Skeletal muscle tissue (tissue), 7 donors: ENCODE data around the genes DCD, TESPA1, OR6C1 and PA2G4.

GRCh38 chr12:54350352-54351074, 13.8 kb downstream of the GPR84 start:
- PRO-cap, 3 experiments = no peak in any of the 3 experiments
- RAMPAGE, long total RNA = no peak
- RRBS, 2 experiments = no CpG with 5 or more reads among the region's 5 CpGs

DNA sequence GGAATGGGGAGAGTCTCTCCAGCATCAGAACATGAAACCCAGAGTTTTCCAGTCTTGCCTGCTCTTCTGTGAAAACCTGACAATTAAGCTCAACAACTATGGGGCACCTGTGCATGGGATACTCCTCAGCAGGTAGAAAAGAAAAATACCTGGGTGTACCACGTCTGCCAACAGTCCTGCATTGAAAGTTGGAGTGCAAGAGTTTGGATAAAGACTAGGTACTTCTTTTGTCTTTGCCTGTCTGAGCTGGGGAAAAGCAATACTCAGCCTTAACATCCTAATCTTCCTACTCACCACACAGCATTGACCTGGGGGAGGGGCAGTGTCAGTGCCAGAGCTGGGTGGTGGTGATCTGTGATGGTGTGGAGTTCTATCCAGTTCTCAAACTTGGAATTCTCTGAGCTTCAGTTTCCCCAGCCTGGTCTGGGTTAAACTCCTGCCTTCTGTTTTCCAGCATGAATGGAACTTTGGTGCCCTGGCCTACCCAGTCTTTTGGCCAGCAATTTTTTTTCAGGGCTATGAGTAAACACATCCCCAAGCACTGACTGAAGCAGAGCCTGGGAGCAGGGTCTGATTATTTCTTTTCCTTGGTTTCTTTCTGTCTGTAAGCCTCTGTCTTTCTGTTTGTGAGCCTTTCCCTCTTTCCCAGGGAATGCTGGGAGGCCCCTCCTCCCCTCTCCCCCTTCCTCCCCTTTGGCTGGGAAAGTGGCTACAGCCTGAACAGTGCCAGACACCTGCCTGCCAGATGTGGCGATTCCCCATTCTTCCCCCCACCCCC, 11.4 kb downstream of the GPR84 start:
- PRO-cap, 3 experiments = no peak in any of the 3 experiments
- RAMPAGE, long total RNA = no peak
- RRBS, 2 experiments = no CpG with 5 or more reads among the region's 2 CpGs

- PRO-cap, 3 experiments = no peak in any of the 3 experiments
- RAMPAGE, long total RNA = no peak
- RRBS, 2 experiments = no CpG with 5 or more reads among the region's 3 CpGs
Observed at GRCh38 chr12:54395530-54396707, 11.4 kb upstream of the ZNF385A start.

DNA sequence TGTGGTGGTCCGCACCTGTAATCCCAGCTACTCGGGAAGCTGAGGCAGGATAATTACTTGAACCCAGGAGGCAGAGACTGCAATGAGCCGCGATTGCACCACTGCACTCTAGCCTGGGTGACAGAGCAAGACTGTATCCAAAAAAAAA, 1.1 kb upstream of the ITGA5 start:
- PRO-cap, 3 experiments = no peak in any of the 3 experiments
- RAMPAGE, long total RNA = no peak
- RRBS, 2 experiments = no CpG with 5 or more reads among the region's 4 CpGs

GRCh38 chr12:54423217-54423683, 4.2 kb upstream of the ITGA5 start:
- PRO-cap, 3 experiments = peak in 1 of 3 experiments; most common minus-strand start chr12:54423338 (in 1)
- RAMPAGE, long total RNA = no peak
- RRBS, 2 experiments = no CpG with 5 or more reads among the region's 7 CpGs

- PRO-cap, 3 experiments = no peak in any of the 3 experiments
- RAMPAGE, long total RNA = no peak
Observed at GRCh38 chr12:54648247-54648446, at the start of gene DCD. DCD (minus strand) TSS chr12:54648365.

DNA sequence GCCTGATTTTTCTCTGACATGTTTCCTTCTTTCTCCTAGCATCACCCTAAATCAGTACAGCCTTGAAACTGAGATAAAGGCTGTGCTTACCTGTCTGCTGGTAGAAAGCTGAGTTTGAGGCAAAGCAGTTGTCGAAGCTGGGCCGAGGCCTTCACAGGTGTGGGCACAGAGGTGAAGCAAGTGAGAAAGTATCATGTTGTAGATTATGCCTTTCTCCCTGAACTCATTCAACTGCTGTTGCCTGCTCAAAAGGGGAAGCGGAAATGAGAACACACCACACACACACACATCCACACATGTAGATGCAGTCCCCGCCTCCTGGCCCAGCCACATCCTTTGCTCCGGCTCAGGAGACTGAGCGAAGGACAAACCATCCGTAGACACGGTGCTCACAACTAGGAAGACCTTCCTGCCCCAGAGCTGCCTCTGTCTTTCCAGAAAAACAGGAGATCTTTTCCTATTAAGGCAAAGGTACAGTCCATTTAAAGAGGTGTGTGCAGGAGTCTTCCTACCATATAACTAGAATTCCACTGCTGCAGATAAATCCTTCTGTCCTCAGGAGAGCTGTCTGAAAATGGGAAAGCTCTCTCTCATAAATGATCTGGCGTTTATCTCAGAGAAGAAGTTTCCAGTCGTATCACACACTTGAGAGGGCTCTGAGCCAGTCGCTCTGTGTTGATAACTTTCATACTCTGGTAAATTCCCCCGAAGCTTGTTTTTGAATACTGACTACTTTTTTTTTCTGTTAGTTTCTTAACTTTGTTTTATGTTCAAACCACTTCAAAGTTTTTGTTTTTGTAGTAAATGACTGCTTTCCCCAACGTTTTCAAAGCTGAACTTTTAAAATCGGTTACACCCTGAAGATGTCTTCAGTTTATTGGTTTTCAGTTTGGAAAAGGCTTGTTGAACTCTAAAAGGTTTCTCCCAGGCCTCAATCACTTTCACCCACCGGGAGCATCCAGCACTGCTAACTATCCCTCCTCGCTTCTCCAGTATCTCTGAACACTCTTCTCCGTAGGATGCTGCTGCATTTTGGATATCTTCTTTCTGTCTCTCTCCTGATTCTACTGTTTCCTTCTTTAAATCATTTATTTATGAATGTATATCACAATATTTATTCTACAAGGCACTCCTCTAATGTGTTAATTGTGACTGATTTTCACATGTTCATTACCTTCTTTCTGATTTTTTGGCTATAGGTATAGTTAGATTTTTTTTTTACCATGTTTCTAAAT, at the start of gene TESPA1:
Gene TESPA1, minus strand, starts transcription at position 268 of the 1,235 bp plus-strand sequence.
- PRO-cap, 3 experiments = no peak in any of the 3 experiments
- RAMPAGE, long total RNA = no peak
- RRBS, 2 experiments = no CpG with 5 or more reads among the region's 17 CpGs

GRCh38 chr12:55314174-55314608, at the start of gene OR6C1:
OR6C1 (plus strand) TSS chr12:55314343.
- PRO-cap, 3 experiments = no peak in any of the 3 experiments
- RAMPAGE, long total RNA = no peak
- RRBS, 2 experiments = no CpG with 5 or more reads among the region's 2 CpGs

- PRO-cap, 3 experiments = no peak in any of the 3 experiments
- RAMPAGE, long total RNA = no peak
- RRBS, 2 experiments = no CpG with 5 or more reads among the region's 12 CpGs
Observed at GRCh38 chr12:55411961-55412245, 11.6 kb downstream of the OR6C65 start.

DNA sequence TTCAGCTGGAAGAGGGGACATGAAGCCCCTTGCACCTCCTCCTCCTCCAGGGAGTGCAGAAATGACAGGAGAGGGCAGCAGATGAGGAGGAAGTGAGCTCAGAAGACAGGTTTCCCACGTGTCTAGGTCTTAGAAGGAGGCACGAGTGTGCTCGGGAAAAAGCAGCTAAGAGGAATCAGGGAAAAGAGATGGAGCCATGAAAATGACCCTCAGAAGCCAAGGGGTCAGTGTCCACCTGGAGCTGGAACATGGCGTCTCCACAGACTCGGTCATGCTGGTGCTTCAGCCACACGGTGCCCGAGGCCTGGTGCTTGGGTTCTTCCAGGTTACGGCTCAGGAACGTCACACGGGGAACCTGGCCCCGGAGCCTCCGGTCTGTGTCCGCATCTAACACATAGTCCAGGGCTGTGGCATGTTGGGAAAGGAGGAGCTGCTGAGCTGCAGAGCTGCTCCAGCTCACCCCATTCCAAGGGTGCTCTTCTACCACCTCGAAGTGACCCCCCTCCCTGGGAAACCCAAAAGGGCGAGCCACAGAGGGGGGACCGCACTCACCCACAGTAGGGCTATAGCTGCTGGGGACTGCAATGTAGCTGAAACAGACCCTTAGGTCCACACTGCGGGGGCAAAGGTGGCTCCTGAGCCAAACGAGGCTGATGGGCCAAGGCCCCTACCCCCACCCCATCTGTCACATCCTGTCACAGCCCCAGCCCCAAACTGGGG, 10.9 kb downstream of the ITGA7 start:
- PRO-cap, 3 experiments = no peak in any of the 3 experiments
- RAMPAGE, long total RNA = no peak
- RRBS, 2 experiments = no CpG with 5 or more reads among the region's 18 CpGs

DNA sequence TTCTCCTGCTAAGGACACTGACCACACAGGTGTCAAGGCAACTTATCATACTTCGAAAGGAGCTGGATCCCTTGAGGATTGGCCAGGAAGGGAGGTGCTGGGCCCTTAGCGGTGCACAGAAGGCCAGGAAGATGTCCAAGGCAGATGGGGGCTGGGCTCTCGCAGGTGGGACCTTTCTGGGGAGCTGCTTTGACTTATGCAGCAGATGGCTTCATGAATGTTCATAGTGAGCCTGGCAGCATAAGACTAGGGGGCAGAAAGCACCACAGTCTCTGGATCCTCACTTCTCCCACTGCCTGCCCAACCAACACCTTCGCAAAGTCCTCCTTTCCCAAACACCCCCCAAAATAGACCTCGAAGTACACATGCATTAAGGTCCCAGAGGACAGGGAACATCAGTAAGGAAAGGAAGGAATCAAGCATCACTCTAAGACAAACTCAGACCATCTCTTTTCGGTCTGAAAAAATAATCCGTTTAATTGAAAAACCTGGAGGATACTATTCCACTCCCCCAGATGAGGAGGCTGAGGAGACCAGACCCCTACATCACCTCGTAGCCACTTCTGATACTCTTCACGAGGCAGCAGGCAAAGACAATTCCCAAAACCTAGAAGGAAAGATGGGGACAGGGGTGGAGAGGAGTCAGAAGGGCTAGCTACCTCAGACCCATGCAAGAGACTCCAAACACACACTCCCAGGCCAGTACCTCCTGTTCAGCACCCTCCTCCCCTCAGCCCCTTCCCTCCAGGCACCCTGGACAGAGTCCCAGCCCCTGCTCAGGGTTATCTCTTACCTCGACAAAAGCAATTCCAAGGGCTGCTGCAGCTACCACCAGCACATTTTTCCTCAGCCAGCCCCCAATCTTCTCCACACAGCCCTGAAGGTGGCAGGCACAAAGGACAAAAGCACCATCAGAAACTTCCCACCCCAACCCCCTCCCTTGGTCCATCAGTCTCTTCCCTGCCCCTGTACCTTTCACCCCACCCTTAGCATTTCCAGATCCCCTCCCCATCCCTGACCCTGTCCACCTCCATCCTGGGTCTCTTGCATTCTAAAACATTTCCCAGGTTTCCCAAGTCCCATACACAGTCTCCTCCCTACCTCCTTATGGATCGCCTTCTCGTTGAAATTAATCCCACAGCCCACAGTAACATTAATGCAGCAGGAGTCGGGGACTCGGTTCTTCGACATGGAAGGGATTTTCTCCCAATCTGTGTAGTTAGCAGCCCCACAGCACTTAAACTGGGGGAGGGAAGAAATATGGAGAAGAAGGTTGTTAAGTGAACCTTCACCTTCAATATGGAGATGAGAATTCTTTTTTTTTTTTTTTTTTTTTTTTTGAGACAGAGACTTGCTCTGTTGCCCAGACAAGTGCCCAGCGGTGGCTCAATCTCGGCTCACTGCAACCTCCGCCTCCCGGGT, 3.3 kb downstream of the CD63 start:
- PRO-cap, 3 experiments = no peak in any of the 3 experiments
- RAMPAGE, long total RNA = no peak
- RRBS, 2 experiments = no CpG with 5 or more reads among the region's 19 CpGs

DNA sequence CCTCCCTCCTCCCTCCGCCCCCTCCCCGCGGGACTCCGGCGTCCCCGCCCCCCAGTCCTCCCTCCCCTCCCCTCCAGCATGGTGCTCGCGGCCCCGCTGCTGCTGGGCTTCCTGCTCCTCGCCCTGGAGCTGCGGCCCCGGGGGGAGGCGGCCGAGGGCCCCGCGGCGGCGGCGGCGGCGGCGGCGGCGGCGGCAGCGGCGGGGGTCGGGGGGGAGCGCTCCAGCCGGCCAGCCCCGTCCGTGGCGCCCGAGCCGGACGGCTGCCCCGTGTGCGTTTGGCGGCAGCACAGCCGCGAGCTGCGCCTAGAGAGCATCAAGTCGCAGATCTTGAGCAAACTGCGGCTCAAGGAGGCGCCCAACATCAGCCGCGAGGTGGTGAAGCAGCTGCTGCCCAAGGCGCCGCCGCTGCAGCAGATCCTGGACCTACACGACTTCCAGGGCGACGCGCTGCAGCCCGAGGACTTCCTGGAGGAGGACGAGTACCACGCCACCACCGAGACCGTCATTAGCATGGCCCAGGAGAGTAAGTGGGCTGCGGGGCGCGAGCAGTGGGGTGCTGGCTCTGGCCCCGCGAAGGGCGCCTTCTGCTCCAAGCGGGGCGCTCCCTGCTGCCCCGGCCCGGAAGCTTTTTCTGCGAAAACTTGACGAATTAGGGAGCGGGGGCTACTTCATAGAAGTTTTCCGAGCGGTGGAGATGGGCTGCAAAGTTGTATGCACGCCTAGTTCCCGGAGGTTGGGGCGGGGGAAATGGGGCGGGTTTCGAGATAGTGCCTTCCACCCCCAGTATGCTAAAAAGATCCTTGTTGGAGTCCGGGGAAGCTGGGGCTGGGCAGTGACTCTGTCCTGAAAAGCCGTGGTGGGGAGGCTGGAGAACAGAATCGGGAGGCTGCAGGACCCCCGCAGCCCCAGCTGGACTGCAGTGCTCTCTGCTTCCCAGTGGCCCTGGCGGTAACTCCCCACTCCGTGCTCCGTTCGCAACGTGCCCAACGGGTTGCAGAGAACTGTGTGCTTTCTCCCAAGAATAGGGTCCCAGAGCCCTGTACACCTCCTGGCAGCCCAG, 647 bp downstream of the GDF11 start:
- PRO-cap, 3 experiments = peak in 2 of 3 experiments; most common minus-strand start position 277 of the sequence (in 2)
- RAMPAGE, long total RNA = no peak
- RRBS, 2 experiments = 2 to 4% methylated on average over 28 of the region's 89 CpGs

GRCh38 chr12:55750583-55751663, 8.0 kb downstream of the GDF11 start:
- PRO-cap, 3 experiments = no peak in any of the 3 experiments
- RAMPAGE, long total RNA = no peak
- RRBS, 2 experiments = no CpG with 5 or more reads among the region's 7 CpGs

GRCh38 chr12:55930090-55930399, 917 bp upstream of the DGKA start:
- PRO-cap, 3 experiments = no peak in any of the 3 experiments
- RAMPAGE, long total RNA = no peak

- PRO-cap, 3 experiments = no peak in any of the 3 experiments
- RAMPAGE, long total RNA = no peak
Observed at GRCh38 chr12:55934357-55934669, 3.4 kb downstream of the DGKA start.

GRCh38 chr12:55971515-55972711, 2.0 kb upstream of the RAB5B start:
- PRO-cap, 3 experiments = no peak in any of the 3 experiments
- RAMPAGE, long total RNA = no peak
- RRBS, 2 experiments = no CpG with 5 or more reads among the region's 10 CpGs

- PRO-cap, 3 experiments = no peak in any of the 3 experiments
- RAMPAGE, long total RNA = no peak
- RRBS, 2 experiments = no CpG with 5 or more reads among the region's 6 CpGs
Observed at GRCh38 chr12:55977546-55978123, 3.8 kb downstream of the RAB5B start.

DNA sequence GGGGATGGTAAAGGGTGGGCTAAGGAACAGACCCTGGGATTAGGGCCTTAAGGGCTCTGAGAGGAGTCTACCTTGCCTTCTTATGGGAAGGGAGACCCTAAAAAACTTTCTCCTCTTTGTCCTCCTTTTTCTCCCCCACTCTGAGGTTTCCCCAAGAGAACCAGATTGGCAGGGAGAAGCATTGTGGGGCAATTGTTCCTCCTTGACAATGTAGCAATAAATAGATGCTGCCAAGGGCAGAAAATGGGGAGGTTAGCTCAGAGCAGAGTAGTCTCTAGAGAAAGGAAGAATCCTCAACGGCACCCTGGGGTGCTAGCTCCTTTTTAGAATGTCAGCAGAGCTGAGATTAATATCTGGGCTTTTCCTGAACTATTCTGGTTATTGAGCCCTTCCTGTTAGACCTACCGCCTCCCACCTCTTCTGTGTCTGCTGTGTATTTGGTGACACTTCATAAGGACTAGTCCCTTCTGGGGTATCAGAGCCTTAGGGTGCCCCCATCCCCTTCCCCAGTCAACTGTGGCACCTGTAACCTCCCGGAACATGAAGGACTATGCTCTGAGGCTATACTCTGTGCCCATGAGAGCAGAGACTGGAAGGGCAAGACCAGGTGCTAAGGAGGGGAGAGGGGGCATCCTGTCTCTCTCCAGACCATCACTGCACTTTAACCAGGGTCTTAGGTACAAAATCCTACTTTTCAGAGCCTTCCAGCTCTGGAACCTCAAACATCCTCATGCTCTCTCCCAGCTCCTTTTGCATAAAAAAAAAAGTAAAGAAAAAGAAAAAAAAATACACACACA, 4.4 kb upstream of the RPS26 start:
- PRO-cap, 3 experiments = no peak in any of the 3 experiments
- RAMPAGE, long total RNA = no peak
- RRBS, 2 experiments = no CpG with 5 or more reads among the region's 3 CpGs

DNA sequence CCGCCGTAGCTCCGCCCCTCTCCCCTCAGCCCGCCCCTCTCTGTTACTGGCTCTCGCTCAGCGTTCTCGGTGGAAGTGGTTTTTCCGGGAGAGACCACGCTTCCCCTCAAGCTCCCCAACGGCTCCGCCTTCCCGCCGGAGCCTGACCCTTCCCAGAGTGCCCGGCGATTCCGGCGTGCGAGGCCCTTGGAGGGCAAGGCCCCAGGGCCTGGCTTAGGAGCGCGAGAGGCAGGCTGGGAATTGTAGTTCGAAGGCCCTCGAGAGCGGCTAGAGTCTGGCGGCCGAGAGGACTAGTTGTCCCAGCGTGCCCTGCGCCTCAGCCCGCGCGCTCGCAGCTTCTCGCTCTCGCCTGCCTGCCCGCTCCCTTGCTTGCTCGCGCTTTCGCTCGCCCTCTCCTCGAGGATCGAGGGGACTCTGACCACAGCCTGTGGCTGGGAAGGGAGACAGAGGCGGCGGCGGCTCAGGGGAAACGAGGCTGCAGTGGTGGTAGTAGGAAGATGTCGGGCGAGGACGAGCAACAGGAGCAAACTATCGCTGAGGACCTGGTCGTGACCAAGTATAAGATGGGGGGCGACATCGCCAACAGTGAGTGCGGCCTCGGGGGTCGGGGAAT, at the start of gene PA2G4:
Gene PA2G4, plus strand, starts transcription at position 319 of the 613 bp plus-strand sequence.
- PRO-cap, 3 experiments = peak in 3 of 3 experiments; most common plus-strand start position 319 of the sequence (in 3); most common minus-strand start position 159 of the sequence (in 1)
- RAMPAGE, long total RNA = start-site peak on the plus strand centred at position 357 of the sequence, 86 bp wide, 1,171 and 318 reads in 2 replicates
- RRBS, 2 experiments = 2% methylated on average over 6 of the region's 54 CpGs

- PRO-cap, 3 experiments = no peak in any of the 3 experiments
- RAMPAGE, long total RNA = no peak
- RRBS, 2 experiments = no CpG with 5 or more reads among the region's 11 CpGs
Observed at GRCh38 chr12:56115306-56115777, 1.1 kb upstream of the RPL41 start.